REH cell (cell line): ENCODE measurements around the gene ARL11.

DNA sequence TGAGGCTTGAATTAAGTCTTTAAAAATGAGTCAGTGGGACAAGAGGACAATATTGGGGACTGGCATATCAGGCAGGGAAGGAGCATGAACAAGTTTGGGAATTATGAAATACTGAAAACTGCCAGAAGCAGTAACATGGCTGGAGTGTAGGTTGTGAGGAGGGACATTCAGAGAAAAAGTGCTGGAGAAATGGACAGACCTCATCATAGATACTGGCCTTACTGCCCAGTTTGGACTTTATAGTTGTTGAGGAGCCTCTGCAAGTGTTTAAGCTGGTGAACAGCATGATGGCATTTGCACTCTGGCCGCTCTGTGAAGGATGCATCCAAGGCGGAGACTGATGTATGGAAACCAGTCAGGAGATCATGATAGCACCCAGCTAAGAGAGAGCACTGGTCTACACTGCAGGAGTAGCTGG, 116.4 kb downstream of the ESD start:
- PRO-cap = no peak

DNA sequence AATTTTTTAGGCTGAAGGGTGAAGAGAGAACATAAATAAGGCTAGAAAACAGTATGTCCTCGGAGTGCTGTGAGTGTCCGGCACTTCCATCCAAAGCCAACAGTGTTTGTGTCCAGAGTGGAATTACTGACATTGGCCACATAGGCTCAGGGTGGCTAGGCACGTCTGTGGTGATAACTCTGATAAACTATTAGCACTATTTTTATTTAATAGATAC, 320 bp upstream of the HTR2A start:
- PRO-cap = no peak

GRCh38 chr13:48257898-48258442, 25.0 kb downstream of the ITM2B start:
- PRO-cap = no peak

GRCh38 chr13:48395347-48395892, 17.5 kb downstream of the LPAR6 start:
- PRO-cap = no peak

- PRO-cap = no peak
Observed at GRCh38 chr13:48403972-48404422, 8.9 kb downstream of the LPAR6 start.

DNA sequence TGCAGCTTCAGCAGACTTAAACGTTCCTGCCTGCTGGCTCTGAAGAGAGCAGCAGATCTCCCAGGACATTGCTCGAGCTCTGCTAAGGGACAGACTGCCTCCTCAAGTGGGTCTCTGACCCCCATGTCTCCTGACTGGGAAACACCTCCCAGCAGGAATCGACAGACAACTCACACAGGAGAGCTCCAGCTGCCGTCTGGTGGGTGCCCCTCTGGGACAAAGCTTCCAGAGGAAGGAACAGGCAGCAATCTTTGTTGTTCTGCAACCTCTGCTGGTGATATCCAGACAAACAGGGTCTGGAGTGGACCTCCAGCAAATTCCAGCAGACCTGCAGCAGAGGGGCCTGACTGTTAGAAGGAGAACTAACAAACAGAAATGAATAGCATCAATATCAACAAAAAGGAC, 4.1 kb upstream of the LPAR6 start:
- PRO-cap = no peak

GRCh38 chr13:48491981-48492456, 40.9 kb downstream of the RCBTB2 start:
- PRO-cap = no peak

DNA sequence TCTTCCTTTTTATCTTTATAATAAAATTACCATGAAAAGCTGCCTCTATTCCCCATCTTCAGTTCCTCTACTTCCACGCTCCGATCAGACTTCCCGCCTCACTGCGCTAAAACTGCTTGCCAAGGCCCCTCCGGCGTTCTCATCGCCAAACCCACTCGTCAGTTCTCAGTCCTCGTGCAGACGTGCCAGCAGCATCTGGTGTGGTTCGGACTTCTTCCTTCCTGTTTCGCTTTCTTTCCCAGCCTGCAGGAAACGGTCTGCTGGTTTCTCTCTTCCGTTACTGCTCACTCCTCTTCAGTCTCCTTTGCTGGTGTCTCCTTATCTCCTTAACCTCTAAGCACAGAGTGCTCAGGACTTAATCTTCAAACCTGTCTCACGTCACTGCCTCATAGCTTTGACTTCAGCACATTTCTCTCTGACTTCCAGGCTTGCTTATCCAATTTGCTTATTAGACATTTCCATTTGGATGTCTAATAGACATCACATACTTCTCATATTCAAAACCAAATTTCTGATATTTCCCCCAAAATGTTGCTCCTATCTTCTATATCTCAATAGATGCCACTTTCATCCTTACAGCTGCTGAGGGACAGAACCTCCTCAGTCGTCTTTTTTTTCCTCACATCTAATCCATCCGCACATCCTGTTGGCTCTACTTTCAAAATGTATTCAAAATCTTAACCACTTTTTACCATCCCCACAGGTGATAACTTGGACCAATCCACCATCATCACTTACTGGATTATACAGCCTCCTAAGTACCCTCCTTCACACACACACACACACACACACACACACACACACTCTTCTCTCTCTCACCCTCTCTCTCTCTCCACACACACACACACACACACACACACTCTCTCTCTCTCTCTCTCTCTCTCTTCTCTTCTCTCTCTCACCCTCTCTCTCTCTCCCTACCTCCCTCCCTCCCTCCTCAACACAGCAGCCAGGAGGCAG, 40.1 kb downstream of the RCBTB2 start:
- PRO-cap = bidirectional peak, plus-strand start at position 161 of the sequence, minus-strand start at position 167 of the sequence

DNA sequence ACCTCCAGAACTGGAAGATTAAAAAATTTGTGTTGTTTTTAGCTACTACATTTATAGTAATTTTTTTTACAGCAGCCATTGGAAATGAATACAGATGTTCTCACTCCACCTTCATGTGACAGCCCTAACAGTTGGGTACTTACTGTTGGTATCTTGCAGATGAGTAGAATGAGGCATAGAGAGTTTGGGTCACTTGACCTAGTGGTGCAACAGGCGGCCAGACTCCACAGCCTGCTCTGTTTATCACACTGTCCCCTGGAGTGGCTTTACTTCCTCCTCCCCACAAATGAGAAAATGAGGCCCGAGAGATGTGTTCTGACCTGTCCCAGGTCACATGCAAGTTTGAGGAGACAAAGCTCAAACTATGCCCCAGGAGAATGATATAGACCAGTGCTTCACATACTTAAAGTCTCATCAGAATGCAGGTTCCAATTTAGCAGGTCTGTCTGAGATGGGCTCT, 37.3 kb upstream of the RCBTB2 start:
- PRO-cap = no peak

- PRO-cap = no peak
Observed at GRCh38 chr13:48596036-48596491, 57.7 kb upstream of the CYSLTR2 start.

DNA sequence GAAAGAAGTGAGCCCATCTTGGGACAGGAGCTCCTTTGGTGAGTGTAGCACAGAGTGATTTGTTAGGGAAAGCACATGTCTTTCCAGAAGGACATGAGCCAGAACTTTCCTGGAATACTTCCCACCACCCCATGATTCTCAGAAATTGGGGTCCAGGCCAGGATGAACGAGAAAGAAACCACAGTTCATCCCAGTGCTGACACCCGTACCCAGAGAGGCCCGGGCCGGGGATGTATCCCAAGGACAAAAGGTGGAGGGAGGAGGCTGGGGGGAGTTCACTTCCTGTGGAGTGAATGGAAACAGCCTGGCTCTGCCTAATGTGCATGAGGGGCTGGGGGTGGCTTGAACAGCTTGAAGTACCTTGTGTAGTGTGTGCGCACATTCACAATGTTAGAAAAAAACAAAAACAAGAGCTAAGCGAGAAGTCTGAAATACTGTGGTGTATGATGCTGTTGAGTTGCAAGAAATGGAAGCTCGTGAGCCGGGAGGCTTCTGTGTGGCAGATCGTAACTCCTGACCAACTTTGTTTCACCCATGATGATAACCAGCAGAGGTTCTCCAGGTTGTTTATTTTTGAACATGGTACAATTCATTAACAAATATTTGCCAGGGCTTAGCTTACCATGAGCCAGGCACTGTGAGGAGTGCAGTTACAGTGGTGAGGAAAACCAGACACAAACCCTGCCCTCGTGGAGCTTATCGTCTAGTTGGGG, 47.6 kb downstream of the CDADC1 start:
- PRO-cap = no peak

GRCh38 chr13:49308613-49309480, 61.1 kb downstream of the CDADC1 start:
- PRO-cap = no peak

DNA sequence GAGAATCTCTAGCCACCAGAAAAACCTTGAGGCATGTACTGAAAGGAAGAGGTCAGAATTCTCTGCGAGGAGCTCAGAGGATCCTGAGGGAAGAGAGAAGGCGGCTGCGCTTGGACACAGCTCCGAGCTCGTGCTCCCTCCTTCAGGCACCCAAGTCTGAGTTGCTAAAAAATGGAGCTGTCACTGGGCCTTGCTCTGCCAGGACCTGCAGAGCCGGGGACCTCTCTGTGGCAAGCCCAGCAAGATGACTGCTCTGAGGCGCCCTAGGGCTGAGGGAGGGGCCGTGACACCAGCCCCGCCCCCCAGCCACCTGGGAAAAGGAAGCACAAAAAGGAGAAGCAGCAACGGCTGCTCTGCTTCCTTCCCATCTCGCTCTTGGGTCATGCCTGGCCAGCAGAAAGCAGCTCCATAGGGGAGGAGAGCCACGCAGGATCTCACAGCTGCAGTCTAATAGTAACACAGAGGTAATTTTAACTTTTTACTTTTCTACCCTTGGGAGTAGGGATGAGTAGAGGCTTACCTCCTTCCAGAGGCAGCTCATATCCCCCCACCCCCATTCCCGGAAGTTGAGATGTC, at the start of gene ARL11:
Gene ARL11 (plus strand): TSS at position 356 of the 576 bp plus-strand sequence.
- PRO-cap = bidirectional peak, plus-strand start at position 356 of the sequence, minus-strand start at position 250 of the sequence

DNA sequence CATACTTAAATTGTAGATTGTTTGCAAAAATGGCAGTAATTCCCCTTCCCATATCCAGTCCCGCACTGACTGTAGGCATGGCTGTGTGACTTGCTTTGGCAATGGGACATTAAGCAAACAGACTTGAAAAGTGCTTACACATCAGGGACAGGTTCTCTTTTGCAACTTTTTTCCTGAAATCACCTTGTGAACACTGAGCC, 42.2 kb upstream of the EBPL start:
- PRO-cap = no peak

- PRO-cap = no peak
Observed at GRCh38 chr13:49783369-49783795, 9.1 kb downstream of the KPNA3 start.

DNA sequence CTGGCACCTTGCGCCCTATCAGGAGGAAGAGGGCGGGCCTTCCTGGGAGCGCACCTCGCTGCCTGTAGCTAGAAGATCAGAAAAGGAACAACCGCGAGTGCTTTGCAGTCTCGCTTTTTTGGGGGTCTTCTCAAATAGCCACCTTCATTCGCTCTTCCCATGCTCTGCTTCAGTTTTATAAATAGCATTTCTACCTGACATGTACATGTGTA, 534 bp upstream of the KPNA3 start:
- PRO-cap = bidirectional peak, plus-strand start at position 79 of the sequence, minus-strand start outside the sequence

DNA sequence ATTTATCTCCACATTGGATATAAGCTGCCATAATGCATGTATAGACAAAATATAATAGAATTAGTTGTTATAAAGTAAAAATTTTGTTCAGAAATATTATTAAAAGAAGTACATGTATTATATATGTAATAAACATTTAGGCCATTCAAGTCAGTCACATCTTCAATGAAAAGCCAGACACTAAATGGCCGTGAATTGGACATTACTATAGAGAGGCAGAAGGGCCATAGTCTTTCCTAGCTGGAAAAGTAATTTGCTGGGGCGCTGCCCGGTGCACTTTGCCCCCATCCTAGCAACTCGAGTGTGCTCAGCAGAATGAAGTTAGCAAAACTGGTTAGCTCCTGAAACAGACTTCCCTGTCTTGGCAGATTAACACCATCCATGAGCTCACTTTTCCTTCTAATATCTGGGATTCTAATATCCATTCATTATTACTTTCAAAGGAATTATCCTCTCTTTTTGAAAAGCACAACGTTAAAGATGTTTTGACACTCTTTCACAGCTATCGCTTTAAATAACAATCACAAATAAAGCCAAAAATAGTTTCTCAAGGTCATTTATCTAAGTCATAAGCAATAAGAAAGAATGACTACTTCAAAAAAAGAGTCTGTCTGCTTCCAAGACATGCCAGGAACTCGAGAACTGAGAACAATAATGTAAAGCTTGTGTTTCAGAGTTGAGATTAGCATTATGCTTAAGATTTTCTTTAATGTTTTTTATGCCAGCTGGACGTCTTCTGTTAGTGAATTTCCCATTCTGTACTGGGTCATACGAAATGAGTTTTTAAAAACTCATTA, 2.9 kb upstream of the SPRYD7 start:
- PRO-cap = no peak

- PRO-cap = no peak
Observed at GRCh38 chr13:50011991-50012641, 3.1 kb upstream of the KCNRG start.

- PRO-cap = no peak
Observed at GRCh38 chr13:50370378-50370619, 355.1 kb downstream of the KCNRG start.

GRCh38 chr13:50403083-50403790, 388.0 kb downstream of the KCNRG start:
- PRO-cap = no peak